Measurements from ENCODE around the gene RORB.

DNA sequence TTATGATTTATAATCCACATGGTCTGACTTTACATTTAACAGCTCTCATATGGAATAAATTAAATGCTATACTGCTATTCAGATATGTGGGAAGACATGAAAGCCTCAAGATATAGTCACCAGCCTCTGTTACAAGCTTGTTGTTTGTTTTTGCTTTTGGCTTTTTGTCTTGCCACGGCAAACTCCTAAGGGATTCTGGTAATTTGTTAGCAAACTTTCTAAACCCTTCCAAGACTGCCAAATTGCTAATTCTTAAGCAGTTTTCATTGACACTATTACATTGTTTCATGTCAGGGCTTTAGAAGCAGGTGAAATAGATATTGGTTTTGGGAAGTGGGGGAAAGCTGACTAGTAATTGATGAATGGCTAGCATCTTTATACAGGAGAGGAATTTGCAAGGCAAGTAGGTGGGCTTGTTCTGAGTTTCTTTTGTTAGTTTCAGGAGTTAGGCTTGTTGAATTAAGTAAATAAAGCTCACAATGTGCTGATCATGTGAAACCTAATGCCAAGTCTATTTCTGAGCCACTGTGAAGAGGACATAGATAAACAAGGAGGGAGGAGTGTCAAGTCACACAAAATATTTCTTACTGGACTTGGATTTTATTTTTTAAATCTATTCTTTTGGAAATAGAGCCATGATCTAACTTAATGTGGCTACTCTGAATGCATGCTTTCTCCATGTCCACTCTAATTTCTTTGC, 19.8 kb downstream of the GDA start:
- PRO-cap = no peak
- RRBS = no CpG with 5 or more reads among the region's 1 CpG

DNA sequence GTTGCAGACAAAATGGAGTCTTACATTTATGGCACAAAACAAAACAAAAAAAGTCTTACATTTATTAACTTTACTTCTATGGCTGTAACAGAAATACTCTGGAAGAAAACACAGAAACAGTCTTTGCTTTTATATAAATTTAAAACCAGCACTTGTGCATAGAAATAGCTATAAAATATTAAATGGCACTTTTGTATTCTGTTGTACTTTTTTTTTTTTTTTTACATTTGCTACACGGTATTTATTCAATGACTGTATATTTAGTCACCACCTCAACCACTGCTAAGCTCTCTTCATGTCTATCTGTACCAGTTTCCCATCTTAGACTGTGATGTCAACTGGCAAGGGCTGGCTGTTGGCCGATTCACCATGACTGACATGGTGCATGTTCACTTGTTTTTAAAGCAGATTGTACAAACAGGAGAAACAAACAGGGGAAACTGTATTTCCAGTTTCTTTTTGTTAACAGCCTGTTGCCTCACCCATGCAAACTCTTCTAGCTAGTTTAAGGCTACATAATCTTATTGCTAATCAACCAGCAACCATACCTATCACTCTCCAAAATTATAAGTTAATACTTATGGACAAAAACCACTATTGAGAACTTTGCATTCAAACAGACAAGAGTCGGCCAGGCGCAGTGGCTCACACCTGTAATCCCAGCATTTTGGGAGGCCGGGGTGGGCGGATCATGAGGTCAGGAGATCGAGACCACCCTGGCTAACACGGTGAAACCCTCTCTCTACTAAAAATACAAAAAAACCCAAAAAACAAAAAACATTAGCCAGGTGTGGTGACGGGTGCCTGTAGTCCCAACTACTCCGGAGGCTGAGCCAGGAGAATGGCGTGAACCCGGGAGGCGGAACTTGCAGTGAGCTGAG, 13.4 kb downstream of the ZFAND5 start:
- PRO-cap = no peak
- RRBS = no CpG with 5 or more reads among the region's 13 CpGs

DNA sequence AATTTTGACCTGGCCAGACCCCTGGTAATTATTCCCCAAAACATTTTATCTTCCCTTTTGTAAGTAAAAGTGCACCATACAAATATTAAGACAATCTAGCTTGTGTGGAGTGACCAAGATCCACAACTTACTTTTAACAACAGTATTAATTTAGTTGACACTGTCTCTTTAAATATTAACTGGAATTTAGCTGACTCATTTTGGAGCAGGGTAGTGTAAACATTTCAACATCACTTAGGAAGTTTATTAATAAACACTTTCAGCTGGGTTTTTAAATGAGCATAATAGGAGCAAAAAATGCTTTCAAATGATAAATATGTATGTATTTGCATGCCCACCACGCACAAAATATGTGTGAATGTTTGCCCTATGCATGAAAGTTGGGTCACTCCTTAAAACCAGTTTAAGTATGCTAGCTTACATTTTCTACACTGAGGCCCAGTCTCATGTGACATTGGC, 3.0 kb downstream of the ZFAND5 start:
- PRO-cap = no peak
- RRBS = no CpG with 5 or more reads among the region's 1 CpG

DNA sequence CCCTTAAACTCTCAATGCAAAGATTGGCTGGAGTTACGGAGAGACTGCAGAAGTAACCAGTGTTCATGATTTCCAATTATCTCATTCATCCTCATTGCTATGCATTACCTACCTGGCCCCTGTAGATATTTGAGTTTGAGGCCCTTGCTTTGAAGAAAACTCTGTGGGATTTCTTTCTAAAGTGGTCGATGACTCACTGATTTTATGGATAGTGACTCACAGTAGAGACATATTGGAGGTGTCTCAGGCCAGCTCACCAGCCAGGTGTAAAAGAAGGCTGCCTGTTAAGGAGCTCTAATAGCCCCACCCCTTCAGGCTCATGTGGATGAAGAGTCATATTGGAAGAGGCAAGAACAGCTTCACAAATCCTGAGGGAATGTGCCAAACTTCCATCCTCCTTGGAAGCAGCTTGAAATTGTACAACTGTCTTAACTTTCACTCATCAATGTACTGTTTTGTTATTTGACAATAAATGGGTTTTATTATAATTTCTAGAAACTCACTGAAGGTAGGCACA, 44.4 kb upstream of the TMC1 start:
- PRO-cap = unidirectional peak, plus-strand start at position 324 of the sequence
- RRBS = no CpG with 5 or more reads among the region's 2 CpGs

DNA sequence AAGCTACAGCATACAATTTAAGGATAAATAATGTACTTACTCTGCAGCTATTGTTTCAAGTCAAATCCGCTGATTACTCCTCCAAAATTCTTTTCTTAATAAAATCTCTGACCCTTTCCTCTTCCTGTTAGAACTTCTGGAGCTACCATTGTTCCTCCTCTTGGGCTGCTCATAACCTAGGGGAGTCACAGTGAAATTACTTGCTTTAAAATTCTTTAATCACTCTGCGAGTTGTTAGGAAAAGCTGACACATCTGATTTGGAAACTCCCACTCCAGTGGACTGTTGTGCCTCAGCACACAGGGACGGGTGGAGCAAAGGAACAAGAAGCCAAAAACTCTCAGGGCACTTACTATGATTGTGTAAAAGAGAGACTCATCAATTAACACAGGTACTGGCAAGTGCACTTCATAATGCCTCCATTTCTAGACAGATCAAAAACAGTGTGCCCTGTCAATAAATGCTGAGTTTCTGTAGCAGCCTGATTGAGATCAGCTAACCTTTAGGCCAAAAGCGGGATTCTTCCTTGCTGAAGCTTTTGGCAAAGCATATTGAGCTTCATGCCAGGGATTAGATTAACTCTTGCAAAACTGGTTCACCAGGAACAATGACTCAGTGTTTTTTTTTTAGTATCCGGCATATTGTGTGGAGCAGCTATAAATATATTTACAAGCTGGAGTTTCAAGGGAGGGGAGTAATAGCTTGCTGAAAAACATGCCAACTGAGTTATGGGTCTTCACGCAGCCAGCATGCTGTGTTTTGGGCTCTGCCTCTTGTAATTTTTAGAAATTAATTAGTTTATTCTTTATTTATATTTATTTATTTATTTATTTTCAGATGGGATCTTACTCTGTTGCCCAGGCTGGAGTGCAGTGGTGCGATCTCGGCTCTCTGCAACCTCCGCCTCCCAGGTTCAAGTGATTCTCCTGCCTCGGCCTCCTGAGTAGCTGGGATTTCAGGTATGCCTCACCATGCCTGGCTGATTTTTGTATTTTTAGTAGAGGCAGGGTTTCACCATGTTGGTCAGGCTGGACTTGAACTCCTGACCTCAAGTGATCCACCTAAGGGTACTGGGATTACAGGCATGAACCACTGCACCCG, 56.0 kb downstream of the TMC1 start:
- PRO-cap = no peak
- RRBS = no CpG with 5 or more reads among the region's 11 CpGs

GRCh38 chr9:72749377-72749796, 203.5 kb downstream of the ALDH1A1 start:
- PRO-cap = no peak
- RRBS = no CpG with 5 or more reads among the region's 3 CpGs

- PRO-cap = no peak
- RRBS = no CpG with 5 or more reads among the region's 3 CpGs
Measured at GRCh38 chr9:72857851-72858640, 94.8 kb downstream of the ALDH1A1 start.

DNA sequence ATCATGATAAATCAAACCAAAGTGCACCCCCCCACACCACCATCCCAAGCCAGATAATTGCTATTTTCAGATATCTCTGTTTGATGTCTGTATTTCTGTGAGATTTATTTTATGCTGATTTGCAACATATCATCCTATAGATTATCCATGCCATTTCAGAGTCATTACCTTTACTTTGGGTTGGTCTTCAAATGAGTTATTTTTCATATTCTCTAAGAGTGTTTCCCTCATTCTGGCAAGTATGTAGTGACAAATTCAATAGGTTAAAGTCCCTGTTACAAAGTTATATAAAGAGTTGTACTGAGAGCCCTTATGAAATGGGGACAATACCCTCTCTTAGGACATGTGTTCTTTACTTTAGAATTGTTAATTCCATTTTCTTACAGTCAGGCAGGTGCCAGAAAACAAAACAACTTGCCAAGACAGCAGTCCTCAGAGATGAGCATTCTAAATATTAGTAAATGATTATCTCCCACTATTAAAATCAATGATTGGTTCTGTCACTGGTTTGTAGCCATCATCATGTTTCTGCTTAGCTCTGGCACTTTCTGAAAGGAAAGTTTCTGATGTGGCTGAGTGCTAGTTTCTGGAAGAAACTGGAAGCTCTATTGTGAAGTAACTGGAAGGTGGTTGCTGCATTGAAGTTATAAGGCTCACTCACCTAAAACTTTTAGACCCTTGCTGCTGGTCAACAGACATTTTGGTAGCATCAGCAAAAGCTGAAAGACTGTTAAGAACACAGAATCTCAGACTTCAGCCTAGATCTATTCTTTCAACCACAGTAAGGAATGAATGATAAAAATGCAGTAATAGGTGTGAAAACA, 5.9 kb downstream of the ALDH1A1 start:
- PRO-cap = no peak

DNA sequence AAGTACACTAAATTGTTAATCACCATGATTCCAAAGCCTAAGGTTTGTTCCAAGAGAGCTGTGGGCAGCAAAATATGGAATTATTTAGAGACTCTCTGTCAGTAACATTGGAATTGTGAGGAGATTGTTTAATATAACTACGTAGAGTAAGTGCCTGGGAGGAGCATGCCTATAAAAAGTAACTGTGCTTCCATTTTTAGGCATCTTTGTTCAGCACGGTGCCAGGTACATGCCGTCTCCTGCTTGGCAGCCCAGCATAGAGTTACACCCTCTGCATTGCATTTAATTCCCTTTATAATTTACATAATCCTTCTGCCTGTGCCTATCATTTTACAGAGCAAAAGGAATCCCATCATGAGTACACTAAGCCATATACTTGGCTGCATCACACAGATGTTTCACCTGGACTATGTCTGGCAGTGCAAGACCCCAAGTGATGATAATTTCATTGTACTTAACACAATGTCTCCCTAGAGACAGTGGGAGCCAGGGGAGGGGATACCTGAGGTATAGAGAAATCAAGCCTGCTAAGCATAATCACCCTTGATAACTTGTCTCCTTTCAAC, 32.2 kb upstream of the ALDH1A1 start:
- PRO-cap = no peak
- RRBS = no CpG with 5 or more reads among the region's 3 CpGs

DNA sequence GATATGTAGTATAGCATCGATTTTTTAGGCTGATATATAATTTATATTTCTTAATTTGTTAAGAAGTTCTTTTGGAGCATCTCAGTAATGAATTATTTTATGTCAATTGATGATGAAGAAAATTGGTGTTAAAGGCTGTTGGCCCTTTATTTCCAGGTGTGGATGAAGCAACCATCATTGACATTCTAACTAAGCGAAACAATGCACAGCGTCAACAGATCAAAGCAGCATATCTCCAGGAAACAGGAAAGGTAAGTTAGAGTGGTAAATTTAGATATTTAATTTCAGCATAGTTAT, 7.5 kb downstream of the ANXA1 start:
- PRO-cap = no peak
- RRBS = no CpG with 5 or more reads among the region's 3 CpGs

DNA sequence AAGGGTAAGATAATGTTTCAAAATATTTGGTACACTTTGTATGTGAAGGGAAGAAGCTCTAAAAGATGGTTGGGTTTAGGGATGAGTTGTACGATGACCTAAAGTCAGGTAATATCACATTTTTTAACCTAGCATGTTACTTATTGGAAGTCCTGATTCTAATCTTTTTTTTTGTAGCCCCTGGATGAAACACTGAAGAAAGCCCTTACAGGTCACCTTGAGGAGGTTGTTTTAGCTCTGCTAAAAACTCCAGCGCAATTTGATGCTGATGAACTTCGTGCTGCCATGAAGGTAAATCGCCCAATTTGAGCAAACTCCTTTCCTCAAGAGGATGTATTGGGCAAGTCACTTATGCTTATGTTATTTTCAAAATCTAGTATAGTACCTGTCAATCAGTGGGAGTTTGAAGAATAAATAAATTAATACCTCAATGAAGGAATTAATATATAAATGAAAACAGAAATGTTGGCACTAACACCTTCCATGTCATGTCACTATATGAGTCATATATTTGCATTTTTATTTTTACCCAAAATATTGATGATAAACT, 8.5 kb downstream of the ANXA1 start:
- PRO-cap = no peak
- RRBS = no CpG with 5 or more reads among the region's 4 CpGs

DNA sequence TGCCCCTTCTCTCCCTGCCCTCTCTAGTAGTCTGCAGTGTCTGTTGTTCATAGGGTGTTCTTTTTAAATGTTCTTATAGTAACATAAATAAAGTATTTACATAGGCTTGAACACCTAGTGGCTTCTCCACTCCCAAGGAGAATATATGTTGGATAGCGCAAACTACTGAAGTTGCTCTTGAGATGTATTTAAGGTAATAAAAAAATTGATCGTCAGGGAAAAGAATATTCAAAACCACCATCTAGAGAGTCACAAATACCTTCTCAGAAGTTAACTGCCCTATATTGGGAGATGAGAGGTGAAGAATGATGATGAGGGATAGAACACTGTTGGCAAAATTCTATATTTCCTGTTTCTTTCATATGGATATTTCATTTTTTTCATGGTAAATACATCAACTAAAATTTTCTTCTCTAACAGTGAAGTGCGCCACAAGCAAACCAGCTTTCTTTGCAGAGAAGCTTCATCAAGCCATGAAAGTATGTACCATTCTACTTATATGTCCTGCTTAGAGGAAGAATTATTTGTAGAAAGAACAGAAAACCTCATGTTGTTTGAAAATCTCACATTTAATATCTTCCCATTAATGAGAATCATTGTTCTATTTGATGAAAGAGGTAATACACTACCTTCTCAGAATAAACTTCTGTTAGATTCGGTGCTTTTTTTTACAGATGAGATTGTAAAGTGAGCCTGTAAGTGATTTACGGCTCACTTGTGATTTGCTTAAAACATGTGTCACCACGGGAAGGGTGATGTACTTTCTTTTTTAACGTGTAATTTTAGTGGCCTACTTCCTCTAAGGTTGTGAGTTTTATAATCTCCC, 15.6 kb downstream of the ANXA1 start:
- PRO-cap = no peak
- RRBS = no CpG with 5 or more reads among the region's 7 CpGs

- PRO-cap = no peak
- RRBS = no CpG with 5 or more reads among the region's 6 CpGs
Measured at GRCh38 chr9:73357558-73358163, 206.0 kb downstream of the ANXA1 start.

GRCh38 chr9:73596799-73597369, 445.2 kb downstream of the ANXA1 start:
- PRO-cap = no peak
- RRBS = no CpG with 5 or more reads among the region's 6 CpGs

- PRO-cap = no peak
- RRBS = no CpG with 5 or more reads among the region's 2 CpGs
Measured at GRCh38 chr9:74245695-74246316, 251.3 kb upstream of the RORB start.

DNA sequence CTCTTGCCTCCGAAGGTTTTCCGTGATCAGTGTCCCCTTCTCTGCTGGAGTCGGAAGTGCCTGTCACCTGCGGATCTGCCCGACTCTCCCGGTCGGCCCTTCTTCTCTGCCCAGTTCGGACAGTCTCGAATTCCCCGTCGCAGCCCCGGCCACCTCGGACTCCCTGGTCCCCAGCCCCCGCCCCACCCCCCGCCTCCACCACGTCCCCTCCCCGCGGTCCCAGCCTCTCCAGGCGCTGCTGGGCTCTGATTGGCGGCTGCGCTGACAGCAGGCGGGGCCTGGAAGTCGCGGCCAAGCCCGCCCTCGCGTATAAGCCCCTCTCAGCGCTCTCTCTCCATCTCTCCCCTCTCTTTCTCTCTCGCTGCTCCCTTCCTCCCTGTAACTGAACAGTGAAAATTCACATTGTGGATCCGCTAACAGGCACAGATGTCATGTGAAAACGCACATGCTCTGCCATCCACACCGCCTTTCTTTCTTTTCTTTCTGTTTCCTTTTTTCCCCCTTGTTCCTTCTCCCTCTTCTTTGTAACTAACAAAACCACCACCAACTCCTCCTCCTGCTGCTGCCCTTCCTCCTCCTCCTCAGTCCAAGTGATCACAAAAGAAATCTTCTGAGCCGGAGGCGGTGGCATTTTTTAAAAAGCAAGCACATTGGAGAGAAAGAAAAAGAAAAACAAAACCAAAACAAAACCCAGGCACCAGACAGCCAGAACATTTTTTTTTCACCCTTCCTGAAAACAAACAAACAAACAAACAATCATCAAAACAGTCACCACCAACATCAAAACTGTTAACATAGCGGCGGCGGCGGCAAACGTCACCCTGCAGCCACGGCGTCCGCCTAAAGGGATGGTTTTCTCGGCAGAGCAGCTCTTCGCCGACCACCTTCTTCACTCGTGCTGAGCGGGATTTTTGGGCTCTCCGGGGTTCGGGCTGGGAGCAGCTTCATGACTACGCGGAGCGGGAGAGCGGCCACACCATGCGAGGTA, at the start of gene RORB:
TSS of gene RORB (plus strand) at position 337 of the 988 bp plus-strand sequence.
- PRO-cap = no peak
- RRBS = 16% methylated on average over 14 of the region's 54 CpGs

- PRO-cap = no peak
- RRBS = 96% methylated on average over 6 of the region's 17 CpGs
Measured at GRCh38 chr9:74498883-74499244, 1.7 kb downstream of the RORB start.

GRCh38 chr9:74999262-75000060, 28.6 kb downstream of the CARNMT1 start:
- PRO-cap = no peak
- RRBS = no CpG with 5 or more reads among the region's 1 CpG

DNA sequence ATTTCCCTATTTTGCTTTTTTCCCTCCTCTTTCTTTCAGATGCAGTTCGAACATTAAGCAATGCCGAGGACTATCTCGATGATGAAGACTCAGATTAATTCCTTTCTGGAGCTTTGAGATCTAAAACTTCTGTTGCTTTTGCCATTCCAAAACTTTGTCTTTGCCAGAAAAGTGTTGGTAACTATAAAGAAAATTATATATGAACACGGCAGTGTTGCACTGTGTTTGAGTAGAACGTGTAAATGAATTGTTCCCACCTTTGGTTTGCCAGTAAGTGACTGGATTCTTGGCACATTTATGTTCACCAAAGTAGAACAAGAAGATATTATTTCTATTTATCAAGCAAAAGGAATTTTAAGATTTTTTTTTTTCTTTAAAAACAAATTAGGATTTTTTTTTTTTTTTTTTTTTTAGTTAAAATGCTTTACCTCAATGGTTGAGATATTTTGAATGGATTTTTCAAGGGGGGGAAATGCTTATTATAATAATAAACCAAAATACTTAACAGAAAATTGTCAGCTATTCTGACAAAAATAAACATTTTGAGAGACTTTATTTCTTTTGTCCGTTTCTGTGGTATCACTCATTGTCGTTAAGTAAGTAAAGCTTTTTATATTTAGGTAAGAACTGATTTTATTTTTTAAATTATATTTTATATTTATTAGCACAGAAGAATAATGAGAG, 58.5 kb downstream of the OSTF1 start:
- PRO-cap = no peak
- RRBS = no CpG with 5 or more reads among the region's 7 CpGs

DNA sequence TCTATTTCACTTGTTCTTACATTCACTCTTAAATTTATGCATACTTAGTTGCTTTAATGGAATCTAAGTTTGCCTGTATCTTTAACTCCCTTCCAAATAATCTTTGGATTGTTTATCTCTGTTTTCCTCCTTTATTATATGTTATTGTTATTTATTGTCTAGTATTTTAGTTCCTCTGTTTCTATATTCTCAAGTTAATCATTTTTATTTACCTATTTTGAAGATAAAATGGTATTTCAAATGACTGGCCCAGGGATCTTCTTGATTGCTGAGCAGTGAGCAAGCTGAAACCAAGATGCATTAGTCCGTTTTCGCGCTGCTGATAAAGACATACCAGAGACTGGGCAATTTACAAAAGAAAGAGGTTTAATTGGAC, 94.7 kb downstream of the OSTF1 start:
- PRO-cap = no peak
- RRBS = no CpG with 5 or more reads among the region's 3 CpGs